PC-3 (cell line): ENCODE measurements around the genes JPH4, FITM1 and IPO4.

GRCh38 chr14:23577812-23579262, at the start of gene JPH4:
Gene JPH4, minus strand, starts transcription at chr14:23578790.
- RAMPAGE, long total RNA, result no peak

DNA sequence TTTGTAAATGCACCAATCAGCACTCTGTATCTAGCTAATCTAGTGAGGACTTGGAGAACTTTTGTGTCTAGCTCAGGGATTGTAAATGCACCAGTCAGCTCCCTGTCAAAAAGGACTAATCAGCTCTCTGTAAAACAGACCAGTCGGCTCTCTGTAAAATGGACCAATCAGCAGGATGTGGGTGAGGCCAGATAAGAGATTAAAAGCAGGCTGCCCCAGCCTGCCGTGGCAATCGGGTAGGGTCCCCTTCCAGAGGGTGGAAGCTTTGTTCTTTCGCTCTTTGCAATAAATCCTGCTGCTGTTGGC, 2.9 kb upstream of the JPH4 start:
- RAMPAGE, long total RNA, result no peak

- RAMPAGE, long total RNA, result no peak
Measured at GRCh38 chr14:23631683-23632503, 4.3 kb upstream of the DHRS2 start.

GRCh38 chr14:24094892-24096078, 1.2 kb downstream of the PCK2 start:
- RAMPAGE, long total RNA, result no peak

- RAMPAGE, long total RNA, result no peak
Measured at GRCh38 chr14:24130274-24130866, at the start of gene FITM1. Gene FITM1, plus strand, starts transcription at chr14:24130659.

GRCh38 chr14:24131740-24132160, 1.3 kb downstream of the FITM1 start:
- RAMPAGE, long total RNA, result no peak

- RAMPAGE, long total RNA, result no peak
Measured at GRCh38 chr14:24132224-24133030, 2.0 kb downstream of the FITM1 start.

GRCh38 chr14:24188478-24189292, at the start of gene IPO4:
Gene IPO4, minus strand, starts transcription at chr14:24188816.
- RAMPAGE, long total RNA, result no peak

GRCh38 chr14:24257922-24258860, 4.8 kb downstream of the TGM1 start:
- RAMPAGE, long total RNA, result no peak

GRCh38 chr14:24300276-24300990, 783 bp downstream of the NOP9 start:
- RAMPAGE, long total RNA, result no peak

DNA sequence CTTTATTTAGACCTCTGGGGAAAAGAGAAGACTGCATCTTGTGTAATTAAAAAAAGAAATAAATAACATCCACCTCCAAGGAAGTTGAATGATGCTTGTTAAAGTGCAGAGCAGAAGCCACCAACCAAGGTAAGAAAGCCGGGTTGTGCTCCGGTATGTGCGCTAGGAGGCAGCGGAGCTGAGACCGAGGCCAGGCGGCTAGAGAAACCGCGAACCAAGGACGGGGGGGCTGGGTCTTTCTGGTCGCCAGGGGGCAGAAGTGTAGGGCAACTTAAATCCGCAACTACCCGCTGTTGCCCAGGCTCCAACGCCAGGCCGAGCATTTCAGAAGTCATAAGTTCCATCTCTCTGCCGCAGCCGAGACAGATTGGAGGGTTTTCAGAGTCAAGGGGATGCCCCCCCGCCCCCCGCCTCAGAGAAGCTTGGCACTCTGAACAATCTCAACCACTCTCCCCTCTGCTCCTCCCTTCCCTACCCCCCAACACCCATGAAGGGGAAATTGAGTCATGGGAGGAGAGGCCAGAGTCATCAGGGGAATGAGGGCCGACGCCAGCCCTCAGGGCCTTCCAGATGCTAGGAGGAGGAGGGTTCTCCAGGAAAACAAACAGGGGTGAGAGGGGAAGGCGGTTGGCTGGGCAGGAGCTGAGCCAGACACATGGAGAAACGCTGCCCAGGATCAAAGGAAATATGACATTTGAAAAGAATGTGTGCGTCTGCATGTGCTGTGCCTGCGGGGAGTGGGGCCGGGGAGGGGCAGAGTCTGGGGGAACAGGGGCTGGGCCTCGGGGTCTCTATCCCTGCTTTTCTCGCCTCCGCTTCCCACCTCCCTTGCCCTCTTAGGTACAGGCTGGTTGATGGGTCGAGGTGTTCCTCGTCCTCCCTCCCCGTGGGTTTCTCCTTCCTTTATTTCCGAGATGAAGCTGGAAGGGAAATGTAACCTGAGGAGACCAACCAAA, 2.1 kb upstream of the NFATC4 start:
- RAMPAGE, long total RNA, result no peak

DNA sequence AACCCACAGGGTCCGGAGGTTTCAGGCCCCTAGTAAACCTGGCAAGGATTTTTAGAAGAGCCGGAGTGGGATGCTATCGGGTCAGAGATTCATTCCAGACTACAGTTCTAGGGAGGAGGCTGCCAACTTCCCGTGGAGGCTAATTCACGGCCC, 836 bp upstream of the NFATC4 start:
- RAMPAGE, long total RNA, result no peak

GRCh38 chr14:24425201-24425630, 4.3 kb downstream of the CBLN3 start:
- RAMPAGE, long total RNA, result no peak

- RAMPAGE, long total RNA, result no peak
Measured at GRCh38 chr14:24426780-24427542, 2.5 kb downstream of the CBLN3 start.

GRCh38 chr14:24436276-24437278, 6.0 kb downstream of the SDR39U1 start:
- RAMPAGE, long total RNA, result no peak

GRCh38 chr14:24441682-24442145, 862 bp downstream of the SDR39U1 start:
- RAMPAGE, long total RNA, result no peak

GRCh38 chr14:24483843-24484244, 24.2 kb downstream of the CMA1 start:
- RAMPAGE, long total RNA, result no peak

DNA sequence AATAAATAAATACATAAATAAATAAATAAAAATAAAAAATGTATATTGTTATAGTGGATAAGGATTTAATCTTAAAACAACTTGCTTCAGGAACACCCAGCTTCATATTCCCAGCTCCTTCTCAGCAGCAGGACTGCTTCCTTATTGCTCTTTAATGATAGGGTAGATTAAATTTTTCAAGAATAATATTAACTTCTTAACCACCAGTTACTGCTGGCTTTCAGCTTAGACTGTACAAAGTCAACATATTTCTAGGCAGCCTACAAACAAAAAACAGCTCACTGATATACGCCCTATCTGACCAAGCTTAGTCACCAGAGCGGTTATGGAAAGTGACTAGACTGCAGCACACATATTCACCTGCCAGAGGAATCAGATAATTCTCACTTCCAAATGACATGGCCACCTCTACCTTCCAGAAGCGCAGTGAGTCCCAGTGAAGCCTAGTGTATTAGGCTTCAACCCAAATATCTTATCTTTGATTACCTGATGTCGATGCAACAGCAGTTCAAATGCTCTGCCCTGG, 8.6 kb downstream of the STXBP6 start:
- RAMPAGE, long total RNA, result no peak

- RAMPAGE, long total RNA, result no peak
Measured at GRCh38 chr14:25090986-25091185, 40.9 kb upstream of the STXBP6 start.

- RAMPAGE, long total RNA, result no peak
Measured at GRCh38 chr14:25394397-25395485, 344.8 kb upstream of the STXBP6 start.